Right lobe of liver (tissue), 4 donors: ENCODE measurements around a stretch of chr9.

GRCh38 chr9:94812086-94813113 lies 85.9 kb downstream of the AOPEP start:
- PRO-cap, 4 experiments, result no peak in any of the 4 experiments
- RAMPAGE, long total RNA, 2 experiments, result no peak in any of the 2 experiments

GRCh38 chr9:94870812-94871518 lies 144.5 kb downstream of the AOPEP start:
- PRO-cap, 4 experiments, result no peak in any of the 4 experiments
- RAMPAGE, long total RNA, 2 experiments, result no peak in any of the 2 experiments

- PRO-cap, 4 experiments, result no peak in any of the 4 experiments
- RAMPAGE, long total RNA, 2 experiments, result no peak in any of the 2 experiments
Measured at GRCh38 chr9:94916881-94917454, 190.5 kb downstream of the AOPEP start.

DNA sequence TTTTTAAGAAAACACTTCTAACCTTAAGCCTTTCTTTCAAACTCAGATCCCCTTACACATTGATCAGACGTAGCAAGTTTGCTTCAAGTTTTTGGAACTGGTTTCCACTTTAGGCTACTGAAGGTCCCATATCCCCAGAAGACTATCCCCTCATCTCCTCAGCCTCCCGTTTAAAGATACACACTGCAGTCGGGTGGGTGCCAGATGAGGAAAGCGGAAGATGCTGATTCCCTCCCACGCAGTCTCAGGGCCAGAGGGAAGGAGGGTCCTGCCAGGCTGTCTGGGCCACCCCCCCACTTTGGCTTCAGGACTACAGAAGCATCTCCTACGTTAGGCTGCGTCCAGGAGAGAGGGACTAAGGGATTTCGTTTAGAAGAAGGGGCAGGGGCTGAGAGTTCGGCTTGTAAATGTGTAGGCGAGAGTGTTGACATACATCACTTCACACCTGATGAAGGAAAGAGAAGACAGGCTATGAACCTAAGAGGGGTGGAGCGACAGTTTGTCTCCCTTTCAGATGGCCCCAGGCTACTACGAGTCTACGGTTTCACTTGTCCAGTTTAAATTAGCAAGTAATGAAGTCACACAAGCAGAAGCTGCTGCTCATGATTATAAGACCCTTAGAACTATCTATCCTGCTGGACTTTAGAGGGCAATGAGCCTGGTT lies 192.8 kb downstream of the AOPEP start:
- PRO-cap, 4 experiments, result no peak in any of the 4 experiments
- RAMPAGE, long total RNA, 2 experiments, result no peak in any of the 2 experiments

GRCh38 chr9:94922653-94923371 lies 196.3 kb downstream of the AOPEP start:
- PRO-cap, 4 experiments, result peak in 3 of 4 experiments; most common minus-strand start chr9:94922989 (in 2)
- RAMPAGE, long total RNA, 2 experiments, result no peak in any of the 2 experiments

DNA sequence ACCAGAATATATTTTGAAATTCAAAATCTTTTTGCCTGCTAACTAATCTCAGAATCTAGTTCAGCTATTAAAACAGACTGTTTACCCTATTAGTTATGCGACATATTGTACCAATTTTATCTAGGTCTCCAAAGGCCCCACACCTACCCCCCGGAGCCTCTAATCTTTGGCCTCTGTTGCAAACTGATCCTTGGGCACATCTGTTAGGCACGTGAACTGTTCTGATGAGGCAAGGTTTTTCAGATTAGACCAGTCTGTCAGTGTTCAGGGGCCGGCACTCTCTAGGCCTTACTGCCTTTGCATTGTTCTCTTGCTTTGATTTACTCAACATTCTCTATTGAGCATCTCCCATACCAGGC lies 244.9 kb downstream of the AOPEP start:
- PRO-cap, 4 experiments, result peak in 4 of 4 experiments; most common plus-strand start position 252 of the sequence (in 4); most common minus-strand start position 94 of the sequence (in 1)
- RAMPAGE, long total RNA, 2 experiments, result start-site peak on the plus strand in 1 of 2 experiments, centred at position 247 of the sequence, 5 reads per replicate

- PRO-cap, 4 experiments, result peak in 1 of 4 experiments; most common plus-strand start chr9:95057333 (in 1)
- RAMPAGE, long total RNA, 2 experiments, result no peak in any of the 2 experiments
Measured at GRCh38 chr9:95056958-95057675, 260.4 kb downstream of the FANCC start.

DNA sequence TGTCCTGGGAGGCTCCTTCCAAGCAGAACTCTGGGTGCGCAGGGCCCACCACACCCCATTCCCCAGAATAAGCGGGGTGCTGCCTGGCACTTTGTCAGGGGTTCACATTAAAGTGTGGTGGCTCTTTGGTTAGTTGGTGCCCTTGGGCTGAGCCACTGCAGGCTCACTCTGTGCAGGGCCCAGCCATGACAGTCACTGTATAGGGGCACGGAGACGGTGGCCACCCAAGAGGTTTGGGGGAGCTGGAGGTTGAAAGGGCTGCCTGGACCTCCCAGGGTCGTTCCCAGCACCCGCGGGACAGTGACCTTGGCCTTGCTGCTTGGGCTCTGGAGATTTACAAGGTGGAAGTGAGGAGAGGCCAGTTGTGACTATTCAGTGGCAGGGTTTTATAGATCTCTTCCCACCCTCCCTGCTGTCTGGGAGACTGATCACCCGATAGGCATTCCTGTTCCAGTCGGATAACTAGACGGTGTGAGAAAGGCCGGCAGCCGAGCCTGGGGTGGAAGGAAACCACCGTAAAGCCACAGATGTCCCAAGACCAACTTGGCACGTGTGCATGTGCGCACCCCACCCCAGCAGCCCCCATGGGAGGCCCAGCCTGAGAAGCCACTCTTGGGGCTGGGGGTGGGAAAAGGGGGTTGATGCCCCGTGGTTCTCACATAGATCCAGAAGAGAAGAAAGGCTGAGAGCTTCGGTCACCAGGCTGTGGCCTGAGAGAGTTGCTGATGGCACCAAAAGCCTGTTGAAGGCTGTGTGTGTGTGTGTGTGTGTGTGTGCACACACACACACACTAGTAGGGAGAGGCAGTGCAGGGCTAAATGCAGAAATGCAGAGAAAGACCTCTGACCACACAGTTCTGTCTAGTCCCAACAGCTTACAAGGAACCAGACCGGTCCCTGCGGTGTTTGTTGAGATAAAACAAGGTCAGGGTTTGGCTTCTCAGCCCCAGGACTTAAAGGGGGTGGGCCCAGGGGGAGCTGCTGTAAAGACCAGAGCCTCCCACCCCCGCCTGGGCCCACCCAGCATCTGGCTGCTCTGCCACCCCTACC lies 225.9 kb downstream of the FANCC start:
- PRO-cap, 4 experiments, result peak in 1 of 4 experiments; most common plus-strand start position 464 of the sequence (in 1); most common minus-strand start position 299 of the sequence (in 1)
- RAMPAGE, long total RNA, 2 experiments, result no peak in any of the 2 experiments

- PRO-cap, 4 experiments, result peak in 4 of 4 experiments; most common plus-strand start chr9:95137861 (in 2); most common minus-strand start chr9:95137954 (in 4)
- RAMPAGE, long total RNA, 2 experiments, result no peak in any of the 2 experiments
Measured at GRCh38 chr9:95137666-95138255, 179.7 kb downstream of the FANCC start.

GRCh38 chr9:95147700-95148129 lies 169.8 kb downstream of the FANCC start:
- PRO-cap, 4 experiments, result peak in 4 of 4 experiments; most common plus-strand start chr9:95148061 (in 4); most common minus-strand start chr9:95148070 (in 2)
- RAMPAGE, long total RNA, 2 experiments, result no peak in any of the 2 experiments

- PRO-cap, 4 experiments, result no peak in any of the 4 experiments
- RAMPAGE, long total RNA, 2 experiments, result no peak in any of the 2 experiments
Measured at GRCh38 chr9:95831487-95832133, 43.9 kb upstream of the ERCC6L2 start.

- PRO-cap, 4 experiments, result peak in 3 of 4 experiments; most common minus-strand start chr9:96009830 (in 3)
- RAMPAGE, long total RNA, 2 experiments, result no peak in any of the 2 experiments
Measured at GRCh38 chr9:96009705-96010247, 134.3 kb downstream of the ERCC6L2 start.

DNA sequence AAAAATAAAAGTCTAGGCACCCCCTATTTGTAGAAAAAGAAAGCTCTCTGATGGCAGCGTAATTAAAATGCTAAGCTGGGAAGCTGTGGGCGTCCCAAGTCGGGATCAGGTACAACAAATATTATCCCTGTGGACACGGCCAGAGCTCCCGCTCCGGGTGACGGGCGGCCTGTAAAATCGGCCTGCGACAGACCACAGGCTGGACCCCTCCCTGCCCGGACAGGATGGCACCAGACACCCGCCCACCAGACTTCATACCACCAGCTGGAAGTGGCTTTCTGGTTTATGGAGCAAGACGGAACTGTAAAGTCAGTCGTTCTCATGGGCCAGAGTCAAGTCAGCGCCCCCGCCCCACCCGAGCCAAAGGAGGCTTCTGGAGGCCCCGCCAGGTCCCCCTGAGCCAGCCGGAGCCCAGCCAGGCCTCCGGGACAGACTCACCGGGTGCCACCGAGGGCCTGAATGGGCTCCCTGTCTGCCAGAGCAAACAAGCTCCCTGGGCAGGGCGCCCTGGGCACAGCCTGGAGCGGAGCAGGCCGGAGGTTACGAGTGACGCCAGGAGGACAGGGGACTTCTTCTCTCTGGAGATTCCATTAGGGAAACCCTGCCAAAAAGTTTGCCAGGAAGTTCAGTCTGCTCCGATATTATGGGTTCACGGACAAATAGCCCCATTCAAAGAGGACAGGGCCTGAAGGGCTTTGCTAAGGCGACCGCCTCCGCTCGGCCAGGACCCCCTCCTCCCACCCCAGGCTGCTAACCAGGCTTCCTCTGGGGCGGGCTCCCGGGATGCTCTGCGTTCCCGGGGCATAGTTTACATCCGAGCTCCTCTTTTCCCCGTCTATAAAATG lies 173.7 kb downstream of the ERCC6L2 start:
- PRO-cap, 4 experiments, result peak in 3 of 4 experiments; most common plus-strand start position 230 of the sequence (in 1); most common minus-strand start position 548 of the sequence (in 3)
- RAMPAGE, long total RNA, 2 experiments, result no peak in any of the 2 experiments

GRCh38 chr9:96129186-96129494 lies 172.8 kb downstream of the HSD17B3 start:
- PRO-cap, 4 experiments, result no peak in any of the 4 experiments
- RAMPAGE, long total RNA, 2 experiments, result no peak in any of the 2 experiments

DNA sequence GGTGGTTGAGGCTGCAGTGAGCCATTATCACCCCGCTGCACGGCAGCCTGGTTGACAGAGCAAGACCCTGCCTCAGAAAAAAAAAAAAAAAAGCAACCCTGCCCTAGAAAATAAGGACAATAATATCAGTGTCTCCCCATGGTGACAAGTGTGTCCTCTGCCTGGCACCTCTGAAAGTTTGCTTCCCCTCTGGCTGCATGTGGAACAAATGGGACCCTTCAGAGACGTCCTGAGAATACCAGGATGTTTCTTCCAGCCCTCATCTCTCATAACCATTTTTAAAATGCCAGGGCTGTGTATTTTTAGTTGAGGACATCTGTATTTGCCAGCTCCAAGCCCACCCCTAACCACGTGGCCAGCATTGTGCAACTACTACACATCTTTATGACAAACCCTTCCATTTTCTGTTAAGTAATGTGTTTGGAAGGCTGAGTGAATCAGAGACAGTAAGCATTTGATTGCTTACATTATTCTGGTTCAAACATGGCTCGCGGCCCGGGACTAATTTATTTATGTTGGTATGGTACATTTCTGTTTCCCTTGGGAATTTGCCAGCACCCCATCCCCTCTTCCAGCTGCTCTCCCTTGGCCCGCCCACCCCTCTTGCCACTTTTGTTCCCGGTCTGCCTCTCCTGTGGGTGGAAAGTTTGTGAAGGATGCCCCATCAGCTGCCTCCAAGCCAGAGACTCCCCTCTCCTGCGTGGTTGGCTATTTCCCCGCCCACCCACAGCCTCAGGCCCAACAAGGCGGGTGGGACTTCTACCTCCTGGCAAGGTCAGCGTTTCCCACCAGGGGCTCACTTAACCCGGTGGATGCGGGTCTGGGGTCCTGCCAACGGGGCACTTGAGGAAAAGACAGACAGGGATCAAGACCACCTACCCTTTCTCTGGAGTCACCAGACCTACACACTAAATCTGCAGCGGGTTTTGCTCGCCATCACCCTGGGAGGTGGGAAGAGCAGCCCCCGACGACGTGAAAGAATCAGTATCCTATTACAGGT lies 162.3 kb downstream of the HSD17B3 start:
- PRO-cap, 4 experiments, result no peak in any of the 4 experiments
- RAMPAGE, long total RNA, 2 experiments, result no peak in any of the 2 experiments

DNA sequence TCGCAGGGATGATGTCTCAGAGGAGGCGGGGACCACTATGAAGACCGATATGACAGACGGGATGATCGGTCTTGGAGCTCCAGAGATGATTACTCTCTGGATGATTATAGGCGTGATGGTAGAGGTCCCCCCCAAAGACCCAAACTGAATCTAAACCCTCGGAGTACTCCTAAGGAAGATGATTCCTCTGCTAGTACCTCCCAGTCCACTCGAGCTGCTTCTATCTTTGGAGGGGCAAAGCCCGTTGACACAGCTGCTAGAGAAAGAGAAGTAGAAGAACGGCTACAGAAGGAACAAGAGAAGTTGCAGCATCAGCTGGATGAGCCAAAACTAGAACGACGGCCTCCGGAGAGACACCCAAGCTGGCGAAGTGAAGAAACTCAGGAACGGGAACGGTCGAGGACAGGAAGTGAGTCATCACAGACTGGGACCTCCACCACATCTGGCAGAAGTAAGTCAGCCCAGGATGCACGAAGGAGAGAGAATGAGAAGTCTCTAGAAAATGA lies 155.1 kb downstream of the HSD17B3 start:
- PRO-cap, 4 experiments, result no peak in any of the 4 experiments
- RAMPAGE, long total RNA, 2 experiments, result no peak in any of the 2 experiments

- PRO-cap, 4 experiments, result peak in 4 of 4 experiments; most common plus-strand start chr9:96342539 (in 4); most common minus-strand start chr9:96342429 (in 1)
- RAMPAGE, long total RNA, 2 experiments, result no peak in any of the 2 experiments
Measured at GRCh38 chr9:96342294-96342628, 40.3 kb upstream of the HSD17B3 start.

GRCh38 chr9:96345949-96346243 lies 37.6 kb downstream of the SLC35D2 start:
- PRO-cap, 4 experiments, result peak in 3 of 4 experiments; most common minus-strand start chr9:96346068 (in 3)
- RAMPAGE, long total RNA, 2 experiments, result no peak in any of the 2 experiments

GRCh38 chr9:96476582-96477046 lies 26.6 kb downstream of the HABP4 start:
- PRO-cap, 4 experiments, result no peak in any of the 4 experiments
- RAMPAGE, long total RNA, 2 experiments, result no peak in any of the 2 experiments

DNA sequence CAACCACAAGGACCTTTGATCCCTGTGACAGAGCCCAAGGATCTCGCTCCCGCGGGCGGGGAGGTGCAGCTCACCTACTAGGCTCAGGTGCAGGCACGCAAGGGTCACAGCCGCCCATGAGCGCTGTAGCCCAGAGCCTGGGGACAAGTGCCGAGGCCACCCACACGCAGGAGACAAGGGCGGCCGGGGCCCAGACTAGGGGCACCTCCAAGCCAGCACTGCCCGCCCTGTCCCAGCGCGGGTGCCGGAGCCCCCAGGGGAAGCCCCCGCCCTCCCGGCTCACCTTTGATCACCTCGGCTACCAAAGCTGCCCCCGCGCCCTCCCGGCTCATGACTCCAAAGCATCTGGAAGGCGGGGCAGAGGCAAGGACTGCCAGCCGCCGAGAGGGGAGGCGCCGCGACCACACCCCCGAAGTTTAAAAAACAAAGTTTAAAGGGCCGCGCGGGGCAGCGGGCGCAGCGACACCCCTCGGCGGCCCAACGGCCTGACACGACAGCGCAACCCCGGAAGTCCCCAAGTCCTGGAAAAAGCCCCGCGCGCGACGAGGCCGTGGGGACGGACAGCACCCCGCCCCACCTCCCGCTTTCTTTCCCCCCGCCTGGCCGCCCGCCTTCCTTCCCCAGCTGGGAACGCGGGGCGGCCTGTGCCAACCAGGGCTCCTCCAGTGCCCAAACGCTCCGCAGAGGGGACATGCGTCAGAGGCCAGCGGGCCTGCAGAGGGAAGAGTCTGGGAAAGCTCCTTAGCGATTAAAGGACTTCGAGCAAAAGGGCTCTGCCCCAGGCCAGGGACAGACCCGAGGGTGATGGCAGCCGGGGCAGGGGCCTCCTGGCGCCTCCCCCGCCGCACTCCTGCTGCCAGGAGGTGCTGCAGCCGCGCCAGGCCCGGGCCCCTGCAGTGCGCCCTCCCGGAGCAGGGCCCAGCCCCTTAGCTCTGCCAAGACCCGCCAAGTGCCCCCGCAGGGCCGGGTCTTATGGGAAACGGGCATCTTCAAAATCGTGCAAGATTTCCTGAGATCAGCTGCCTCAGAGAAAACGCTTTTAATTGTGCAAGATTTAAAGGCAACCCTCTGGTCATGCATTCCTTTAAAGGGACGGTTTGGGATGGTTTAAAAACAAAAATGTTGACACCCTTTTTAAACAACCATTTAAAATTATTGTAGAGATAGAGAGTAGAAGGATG lies 52.8 kb downstream of the CDC14B start:
- PRO-cap, 4 experiments, result peak in 4 of 4 experiments; most common plus-strand start position 507 of the sequence (in 4); most common minus-strand start position 347 of the sequence (in 4)
- RAMPAGE, long total RNA, 2 experiments, result no peak in any of the 2 experiments